ENCODE measurements around the genes CPO and CRYGC.

DNA sequence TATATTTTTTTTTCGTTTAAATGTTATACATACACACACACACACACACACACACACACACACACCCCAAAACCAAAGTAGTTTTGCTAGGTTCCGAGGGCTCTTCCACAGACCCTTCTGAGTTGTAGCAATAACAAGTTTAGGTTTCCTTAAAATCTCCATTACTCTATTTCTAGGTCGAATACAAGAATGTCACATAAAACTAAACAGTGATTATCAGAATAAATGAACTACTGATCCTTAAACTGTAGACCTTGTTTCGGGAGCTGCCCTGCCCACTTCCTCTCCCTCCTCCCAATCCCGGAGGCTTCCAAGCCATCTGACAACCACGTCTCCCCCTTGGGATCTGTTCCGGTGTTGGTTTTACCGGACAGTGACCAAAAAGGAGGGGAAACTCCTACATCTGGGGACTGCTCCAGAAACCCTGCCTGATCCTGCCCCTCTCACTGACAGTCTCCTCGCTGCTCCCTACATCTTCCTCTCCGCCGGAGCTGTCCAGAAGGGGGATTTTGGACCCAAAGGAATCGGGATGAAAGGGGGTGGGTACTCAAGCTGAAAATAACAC lies 1.7 kb downstream of the INO80D start:
- RRBS, 2 experiments, result 2 to 9% methylated on average over 3 of the region's 12 CpGs
CAGE:
- cytosol, long polyA minus RNA, result no peak
- cytosol, long polyA plus RNA, result start-site peak on the plus strand centred at position 375 of the sequence, 67 bp wide, 99 and 471 reads in 2 replicates
- long polyA plus RNA, result start-site peak on the plus strand centred at position 390 of the sequence, 43 bp wide, 147 and 147 reads in 2 replicates
- nucleus, long polyA minus RNA, result no peak
- nucleus, long polyA plus RNA, result start-site peak on the plus strand centred at position 384 of the sequence, 55 bp wide, 169 and 126 reads in 2 replicates

DNA sequence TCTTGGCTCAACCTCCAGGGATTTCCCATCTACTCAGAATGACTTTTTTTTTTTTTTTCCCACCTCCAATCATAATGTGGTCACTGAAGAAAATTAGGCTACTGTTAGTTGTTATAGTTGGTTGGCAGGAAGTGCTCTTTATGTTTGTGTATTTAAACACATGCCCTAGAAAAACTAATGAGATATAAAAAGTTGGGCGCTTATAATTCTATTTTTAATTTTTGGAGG lies 16.6 kb downstream of the ADAM23 start:
- RRBS, 2 experiments, result no CpG with 5 or more reads among the region's 1 CpG
CAGE:
- cytosol, long polyA minus RNA, result no peak
- cytosol, long polyA plus RNA, result no peak
- long polyA plus RNA, result no peak
- nucleus, long polyA minus RNA, result no peak
- nucleus, long polyA plus RNA, result no peak

GRCh38 chr2:206939456-206939841 lies at the start of gene CPO:
TSS of gene CPO (plus strand) at chr2:206939518.
- RRBS, 2 experiments, result no CpG with 5 or more reads among the region's 1 CpG
CAGE:
- cytosol, long polyA minus RNA, result no peak
- cytosol, long polyA plus RNA, result no peak
- long polyA plus RNA, result no peak
- nucleus, long polyA minus RNA, result no peak
- nucleus, long polyA plus RNA, result no peak

GRCh38 chr2:207074149-207075155 lies 91.3 kb downstream of the KLF7 start:
- RRBS, 2 experiments, result no CpG with 5 or more reads among the region's 15 CpGs
CAGE:
- cytosol, long polyA minus RNA, result no peak
- cytosol, long polyA plus RNA, result no peak
- long polyA plus RNA, result no peak
- nucleus, long polyA minus RNA, result no peak
- nucleus, long polyA plus RNA, result no peak

GRCh38 chr2:207143379-207144493 lies 22.0 kb downstream of the KLF7 start:
- RRBS, 2 experiments, result no CpG with 5 or more reads among the region's 13 CpGs
CAGE:
- cytosol, long polyA minus RNA, result no peak
- cytosol, long polyA plus RNA, result no peak
- long polyA plus RNA, result no peak
- nucleus, long polyA minus RNA, result no peak
- nucleus, long polyA plus RNA, result no peak

DNA sequence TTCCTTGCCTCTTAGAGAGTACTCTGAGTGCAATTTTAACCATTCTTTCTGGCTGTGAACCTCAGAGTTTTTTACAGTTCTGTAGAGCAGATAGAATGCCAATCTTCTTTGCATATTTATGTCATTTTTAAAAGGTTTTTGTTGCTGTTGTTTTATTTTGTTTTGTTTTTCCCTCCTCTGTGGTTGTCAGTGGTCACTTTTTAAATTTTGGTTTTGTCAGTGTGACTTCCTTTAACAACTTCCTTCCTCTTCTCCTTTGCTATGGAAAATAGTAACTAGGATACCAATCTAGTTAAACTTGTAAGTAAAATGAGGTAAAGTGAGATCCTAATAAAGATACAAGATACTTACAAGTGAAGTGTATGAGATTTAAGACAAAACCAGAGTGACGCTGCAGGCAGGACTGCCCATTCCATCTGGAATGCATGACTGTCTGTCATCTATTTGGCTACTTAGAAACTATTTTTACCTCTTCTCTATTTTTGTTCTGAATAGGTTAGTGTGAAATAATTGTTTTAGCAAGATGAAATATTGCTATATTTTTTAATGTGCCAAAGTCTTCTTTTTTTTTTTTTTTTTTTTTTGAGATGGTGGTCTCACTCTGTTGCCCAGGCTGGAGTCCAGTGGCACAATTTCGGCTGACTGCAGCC lies 30.6 kb upstream of the CREB1 start:
- RRBS, 2 experiments, result no CpG with 5 or more reads among the region's 2 CpGs
CAGE:
- cytosol, long polyA minus RNA, result no peak
- cytosol, long polyA plus RNA, result no peak
- long polyA plus RNA, result no peak
- nucleus, long polyA minus RNA, result no peak
- nucleus, long polyA plus RNA, result no peak

GRCh38 chr2:207530548-207531091 lies 858 bp downstream of the CREB1 start:
- RRBS, 2 experiments, result 2 to 3% methylated on average over 3 of the region's 31 CpGs
CAGE:
- cytosol, long polyA minus RNA, result no peak
- cytosol, long polyA plus RNA, result no peak
- long polyA plus RNA, result no peak
- nucleus, long polyA minus RNA, result no peak
- nucleus, long polyA plus RNA, result no peak

GRCh38 chr2:207531092-207531378 lies 1.3 kb downstream of the CREB1 start:
- RRBS, 2 experiments, result no CpG with 5 or more reads among the region's 10 CpGs
CAGE:
- cytosol, long polyA minus RNA, result no peak
- cytosol, long polyA plus RNA, result no peak
- long polyA plus RNA, result no peak
- nucleus, long polyA minus RNA, result no peak
- nucleus, long polyA plus RNA, result no peak

DNA sequence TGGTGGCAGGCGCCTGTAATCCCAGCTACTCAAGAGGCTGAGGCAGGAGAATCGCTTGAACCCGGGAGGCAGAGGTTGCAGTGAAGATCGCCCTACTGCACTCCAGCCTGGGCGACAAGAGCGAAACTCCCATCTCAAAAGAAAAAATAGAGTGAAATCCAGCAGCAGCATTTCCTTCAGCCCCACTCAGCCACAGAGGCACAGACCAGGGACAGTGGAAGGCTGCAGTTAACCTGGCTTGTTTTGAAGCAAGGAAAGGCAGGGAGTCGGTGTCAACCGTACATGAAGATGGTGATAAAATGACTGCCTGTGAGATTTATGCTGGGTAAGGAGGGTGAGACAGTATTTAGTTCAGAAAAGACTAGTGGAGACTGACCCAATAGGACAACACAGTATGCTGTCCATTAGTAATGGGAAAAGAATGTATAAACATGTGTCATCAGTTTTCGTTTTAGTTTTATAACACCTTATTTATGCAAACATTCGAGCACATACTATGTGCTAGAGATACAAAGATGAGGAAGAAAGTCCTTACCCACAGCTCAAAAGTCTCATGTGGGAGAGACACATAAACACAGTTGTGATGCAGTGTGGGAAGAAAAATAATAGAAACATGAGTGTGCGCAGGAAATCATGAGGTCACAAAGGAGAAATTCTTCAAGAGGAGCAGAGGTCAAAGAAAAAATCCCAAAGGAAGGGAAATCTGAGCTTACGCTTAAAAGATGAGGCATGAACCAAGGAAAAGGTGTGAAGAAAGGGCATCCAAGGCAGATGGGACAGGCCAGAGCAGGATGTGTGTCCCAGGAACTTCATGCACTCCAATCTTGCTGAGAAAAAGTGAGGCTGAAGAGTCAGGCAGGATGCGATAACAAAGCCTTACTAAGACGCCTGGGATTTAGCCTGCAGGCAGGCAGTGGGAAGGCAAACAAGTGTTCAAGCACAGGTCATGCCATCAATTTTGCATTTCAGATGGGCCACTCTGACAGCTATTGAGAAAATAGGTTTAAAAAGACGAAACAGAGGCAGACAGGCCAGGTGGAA lies 8.2 kb downstream of the METTL21A start:
- RRBS, 2 experiments, result no CpG with 5 or more reads among the region's 15 CpGs
CAGE:
- cytosol, long polyA minus RNA, result no peak
- cytosol, long polyA plus RNA, result no peak
- long polyA plus RNA, result no peak
- nucleus, long polyA minus RNA, result no peak
- nucleus, long polyA plus RNA, result no peak

GRCh38 chr2:207683848-207684323 lies 27.6 kb upstream of the CCNYL1 start:
CAGE:
- cytosol, long polyA minus RNA, result no peak
- cytosol, long polyA plus RNA, result no peak
- long polyA plus RNA, result no peak
- nucleus, long polyA minus RNA, result no peak
- nucleus, long polyA plus RNA, result no peak

GRCh38 chr2:207711267-207711423 lies 295 bp upstream of the CCNYL1 start:
- RRBS, 2 experiments, result under 1 to 4% methylated on average over 1 to 7 of the region's 14 CpGs
CAGE:
- cytosol, long polyA minus RNA, result no peak
- cytosol, long polyA plus RNA, result no peak
- long polyA plus RNA, result no peak
- nucleus, long polyA minus RNA, result no peak
- nucleus, long polyA plus RNA, result no peak

- RRBS, 2 experiments, result no CpG with 5 or more reads among the region's 2 CpGs
CAGE:
- cytosol, long polyA minus RNA, result no peak
- cytosol, long polyA plus RNA, result no peak
- long polyA plus RNA, result no peak
- nucleus, long polyA minus RNA, result no peak
- nucleus, long polyA plus RNA, result no peak
Observed at GRCh38 chr2:207726287-207726869, 14.9 kb downstream of the CCNYL1 start.

- RRBS, 2 experiments, result no CpG with 5 or more reads among the region's 11 CpGs
CAGE:
- cytosol, long polyA minus RNA, result no peak
- cytosol, long polyA plus RNA, result no peak
- long polyA plus RNA, result no peak
- nucleus, long polyA minus RNA, result no peak
- nucleus, long polyA plus RNA, result no peak
Observed at GRCh38 chr2:207796625-207797513, 27.2 kb upstream of the FZD5 start.

- RRBS, 2 experiments, result no CpG with 5 or more reads among the region's 12 CpGs
CAGE:
- cytosol, long polyA minus RNA, result no peak
- cytosol, long polyA plus RNA, result no peak
- long polyA plus RNA, result no peak
- nucleus, long polyA minus RNA, result no peak
- nucleus, long polyA plus RNA, result no peak
Observed at GRCh38 chr2:208129625-208130291, at the start of gene CRYGC. TSS of gene CRYGC (minus strand) at chr2:208129828.

GRCh38 chr2:208311845-208312424 lies 45.9 kb downstream of the PIKFYVE start:
- RRBS, 2 experiments, result no CpG with 5 or more reads among the region's 6 CpGs
CAGE:
- cytosol, long polyA minus RNA, result no peak
- cytosol, long polyA plus RNA, result no peak
- long polyA plus RNA, result no peak
- nucleus, long polyA minus RNA, result no peak
- nucleus, long polyA plus RNA, result no peak

DNA sequence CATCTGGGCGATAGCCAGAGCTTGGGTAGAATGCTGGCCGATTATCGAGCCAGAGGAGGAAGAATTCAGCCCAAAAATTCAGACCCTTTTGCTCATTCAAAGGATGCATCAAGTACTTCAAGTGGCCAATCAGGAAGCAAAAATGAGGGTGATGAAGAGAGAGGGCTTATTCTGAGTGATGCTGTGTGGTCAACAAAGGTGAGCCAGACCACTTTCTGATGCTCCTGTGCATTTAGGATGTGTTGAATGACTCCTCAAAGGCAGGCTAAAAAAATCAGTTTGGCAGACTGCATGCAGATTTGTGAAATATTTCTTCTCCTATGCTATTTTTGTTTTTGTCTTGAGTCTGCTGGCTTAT lies 60.2 kb downstream of the PIKFYVE start:
- RRBS, 2 experiments, result no CpG with 5 or more reads among the region's 3 CpGs
CAGE:
- cytosol, long polyA minus RNA, result no peak
- cytosol, long polyA plus RNA, result no peak
- long polyA plus RNA, result no peak
- nucleus, long polyA minus RNA, result no peak
- nucleus, long polyA plus RNA, result no peak

DNA sequence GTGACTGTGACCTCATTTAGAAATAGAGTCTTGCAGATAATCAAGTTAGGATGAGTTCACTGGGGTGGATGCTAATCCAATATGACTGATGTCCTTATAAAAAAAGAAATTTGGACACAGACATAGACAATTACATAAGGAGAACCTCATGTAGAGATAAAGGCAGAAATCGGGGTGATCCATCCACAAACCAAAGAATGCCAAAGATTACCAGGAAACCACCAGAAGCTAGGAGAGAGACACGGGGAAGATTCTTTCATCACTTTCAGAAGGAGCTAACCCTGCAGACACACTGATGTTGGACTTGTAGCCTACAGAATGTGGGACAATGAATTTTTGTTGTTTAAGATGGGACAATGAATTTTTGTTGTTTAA lies 295.7 kb downstream of the PTH2R start:
- RRBS, 2 experiments, result no CpG with 5 or more reads among the region's 2 CpGs
CAGE:
- cytosol, long polyA minus RNA, result no peak
- cytosol, long polyA plus RNA, result no peak
- long polyA plus RNA, result no peak
- nucleus, long polyA minus RNA, result no peak
- nucleus, long polyA plus RNA, result no peak

GRCh38 chr2:209368937-209369308 lies 54.9 kb upstream of the MAP2 start:
- RRBS, 2 experiments, result no CpG with 5 or more reads among the region's 5 CpGs
CAGE:
- cytosol, long polyA minus RNA, result no peak
- cytosol, long polyA plus RNA, result no peak
- long polyA plus RNA, result no peak
- nucleus, long polyA minus RNA, result no peak
- nucleus, long polyA plus RNA, result no peak

GRCh38 chr2:209661047-209661648 lies 110.5 kb upstream of the UNC80 start:
- RRBS, 2 experiments, result no CpG with 5 or more reads among the region's 10 CpGs
CAGE:
- cytosol, long polyA minus RNA, result no peak
- cytosol, long polyA plus RNA, result no peak
- long polyA plus RNA, result no peak
- nucleus, long polyA minus RNA, result no peak
- nucleus, long polyA plus RNA, result no peak

GRCh38 chr2:209694597-209695253 lies 76.9 kb upstream of the UNC80 start:
- RRBS, 2 experiments, result no CpG with 5 or more reads among the region's 10 CpGs
CAGE:
- cytosol, long polyA minus RNA, result no peak
- cytosol, long polyA plus RNA, result no peak
- long polyA plus RNA, result no peak
- nucleus, long polyA minus RNA, result no peak
- nucleus, long polyA plus RNA, result no peak

Data from HepG2 (cell line).